Umbilical cord (tissue), 2 donors: ENCODE results near the genes LRRC10 and GLIPR1L2.

DNA sequence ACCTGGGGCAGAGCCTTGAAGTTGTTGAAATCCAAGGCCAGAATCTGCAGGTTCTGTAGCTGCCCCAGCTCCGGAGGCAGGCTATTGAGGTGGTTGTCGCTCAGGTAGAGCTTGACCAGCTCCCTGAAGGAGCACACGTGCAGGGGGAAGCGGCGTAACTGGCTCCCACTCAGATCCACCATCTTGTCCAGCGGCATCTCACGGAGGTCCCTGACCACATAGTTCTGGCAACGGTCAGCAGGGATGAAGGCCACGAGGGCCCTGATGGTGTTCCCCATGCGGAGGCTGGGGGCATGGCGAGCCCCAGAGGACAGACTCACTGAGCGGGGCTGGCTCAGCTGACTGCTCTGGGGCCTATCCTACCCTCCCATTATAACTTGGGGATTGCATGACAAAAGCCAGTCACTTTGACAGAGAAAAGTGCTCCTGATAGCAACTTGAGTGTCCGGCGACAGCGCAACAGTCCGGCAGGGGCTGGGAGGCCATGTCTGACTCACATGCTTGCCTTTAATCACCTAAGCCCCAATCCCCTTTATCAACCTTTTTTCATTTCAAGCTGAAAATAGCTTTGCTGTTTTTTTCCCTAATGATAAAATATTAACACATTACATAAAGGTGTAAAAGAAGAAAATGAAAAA lies at the start of gene LRRC10:
TSS of gene LRRC10 (minus strand) at position 347 of the 638 bp plus-strand sequence.
- RAMPAGE, long total RNA = no peak

GRCh38 chr12:69685747-69686346 lies 13.3 kb downstream of the BEST3 start:
- RAMPAGE, long total RNA = no peak

DNA sequence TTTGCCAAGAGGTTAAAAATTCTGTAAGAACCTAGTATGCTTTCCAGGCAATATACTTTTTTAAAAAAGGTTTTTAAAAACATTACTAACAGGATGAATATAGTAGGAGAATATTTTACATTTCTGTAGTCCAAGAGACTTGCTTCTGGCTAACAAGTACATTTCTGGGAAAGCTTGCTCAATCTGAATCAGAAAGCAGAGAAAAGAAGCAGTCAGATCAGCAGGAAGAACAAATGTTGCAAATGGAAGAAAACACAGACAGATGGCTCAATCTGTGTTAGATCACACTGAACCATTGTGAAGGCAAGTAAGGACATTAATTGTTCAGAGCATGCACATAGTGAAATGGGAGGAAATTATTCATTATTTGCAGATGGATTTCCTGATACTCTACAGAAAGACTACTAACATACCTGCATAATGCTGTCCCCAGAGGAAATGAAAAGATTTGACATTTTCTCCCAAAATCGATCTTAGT lies 65.2 kb upstream of the CNOT2 start:
- RAMPAGE, long total RNA = no peak

DNA sequence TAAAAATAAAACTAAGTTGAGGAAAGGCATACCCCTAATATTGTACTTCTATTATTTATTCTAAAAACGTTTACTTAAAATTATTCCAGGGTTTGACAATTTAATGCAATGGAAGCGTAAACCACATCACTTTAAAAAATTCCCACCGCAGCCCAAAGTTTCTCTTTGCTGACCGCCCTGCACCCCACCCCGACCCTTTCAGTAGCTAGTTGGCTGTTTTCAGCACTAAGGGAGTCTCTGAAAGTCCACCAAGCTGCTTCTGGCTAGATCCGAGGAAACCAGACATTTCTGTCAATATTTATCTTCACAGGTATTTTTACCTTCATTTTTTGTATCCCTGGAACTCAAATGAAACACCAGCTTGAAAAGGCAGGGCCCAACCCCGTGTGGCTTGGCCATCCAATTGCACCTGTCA lies 28.6 kb downstream of the PTPRB start:
- RAMPAGE, long total RNA = no peak

GRCh38 chr12:70722853-70723520 lies 85.8 kb upstream of the PTPRB start:
- RAMPAGE, long total RNA = no peak

GRCh38 chr12:71376617-71377393 lies 62.8 kb upstream of the LGR5 start:
- RAMPAGE, long total RNA = no peak

DNA sequence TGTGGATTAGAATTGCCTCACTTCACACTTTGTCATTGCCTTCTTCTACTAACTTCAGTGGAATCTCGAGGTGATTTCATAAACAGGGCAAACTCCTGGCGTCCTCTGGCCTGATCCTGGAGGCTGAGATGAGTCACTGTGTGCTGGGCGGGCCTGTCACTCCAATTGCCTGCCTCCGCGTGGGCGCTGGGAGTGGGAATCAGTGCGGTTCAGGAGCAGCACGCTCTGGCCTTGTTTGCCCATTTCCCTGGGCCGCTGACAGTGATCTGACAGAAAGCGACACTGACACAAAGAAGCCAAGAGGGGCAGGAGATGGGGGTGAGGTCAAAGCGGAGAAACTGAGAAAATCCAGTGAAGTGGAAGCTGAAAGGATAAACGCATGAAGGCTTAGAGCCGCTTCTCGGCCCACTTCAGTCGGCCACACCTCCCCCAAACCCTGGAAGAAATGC lies 29.7 kb downstream of the LGR5 start:
- RAMPAGE, long total RNA = no peak

GRCh38 chr12:71626743-71627175 lies 36.9 kb downstream of the ZFC3H1 start:
- RAMPAGE, long total RNA = no peak

GRCh38 chr12:71639439-71639923 lies 24.2 kb downstream of the ZFC3H1 start:
- RAMPAGE, long total RNA = no peak

DNA sequence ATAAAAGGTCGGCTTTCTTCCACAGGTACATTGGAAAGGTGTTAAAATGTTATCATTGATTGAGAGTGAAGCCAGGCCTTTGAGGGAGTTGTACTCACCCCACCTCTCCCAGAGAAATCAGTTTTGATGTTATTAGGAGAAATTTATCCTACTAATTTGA lies 1.2 kb downstream of the RAB21 start:
- RAMPAGE, long total RNA = no peak

GRCh38 chr12:71895542-71896874 lies 42.6 kb upstream of the TPH2 start:
- RAMPAGE, long total RNA = no peak

DNA sequence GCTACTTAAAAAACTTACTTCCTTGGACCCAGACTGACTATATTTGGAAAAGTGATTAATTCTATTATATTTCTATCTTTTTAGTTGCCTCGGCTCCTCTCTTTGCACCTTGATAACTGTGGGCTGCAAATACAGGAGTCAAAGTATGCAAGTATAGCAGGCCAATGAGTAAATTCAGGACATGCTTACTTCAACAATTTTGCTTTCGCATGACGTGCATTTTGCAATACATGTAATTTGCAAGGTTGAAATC lies 1069.3 kb downstream of the TRHDE start:
- RAMPAGE, long total RNA = no peak

DNA sequence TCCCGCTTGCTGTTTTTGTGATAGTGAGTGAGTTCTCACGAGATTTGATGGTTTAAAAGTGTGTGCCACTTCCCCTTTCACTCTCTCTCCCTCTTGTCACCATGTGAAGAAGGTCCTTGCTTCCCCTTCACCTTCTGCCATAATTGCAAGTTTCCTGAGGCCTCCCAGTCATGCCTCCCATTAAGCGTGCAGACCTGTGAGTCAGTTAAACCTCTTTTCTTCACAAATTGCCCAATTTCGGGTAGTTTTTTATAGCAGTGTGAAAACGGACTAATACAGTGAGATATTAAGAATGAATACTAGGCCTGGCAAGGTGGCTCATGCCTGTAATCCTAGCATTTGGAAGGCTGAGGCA lies 2.0 kb upstream of the ATXN7L3B start:
- RAMPAGE, long total RNA = no peak

DNA sequence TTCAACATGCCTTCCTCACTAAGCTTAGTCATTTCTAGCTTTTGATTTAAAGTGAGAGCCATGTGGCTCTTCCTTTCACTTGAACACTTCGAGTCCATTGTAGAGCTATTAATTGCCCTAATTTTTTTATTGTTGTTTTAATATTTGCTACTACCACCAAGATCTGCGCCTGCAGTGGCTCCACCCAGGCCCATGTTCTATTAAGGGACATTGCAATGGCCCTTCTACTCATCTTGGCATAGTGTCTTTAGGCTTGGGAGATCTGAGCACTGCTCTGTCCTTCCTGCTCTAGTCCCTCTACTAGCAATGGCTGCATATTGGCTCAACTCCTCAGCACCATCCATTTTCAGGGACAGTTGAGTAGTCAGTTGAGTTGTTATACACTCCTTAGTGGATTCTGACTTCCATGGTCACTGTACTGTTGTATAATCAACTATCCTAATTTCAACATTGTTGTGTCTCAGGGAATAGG lies 256.2 kb downstream of the KCNC2 start:
- RAMPAGE, long total RNA = no peak

- RAMPAGE, long total RNA = start-site peak on the minus strand at chr12:75390900-75390962, 9 and 10 reads in 2 replicates
Measured at GRCh38 chr12:75390645-75391707, at the start of gene GLIPR1L2. Gene GLIPR1L2, plus strand, starts transcription at chr12:75391089.

- RAMPAGE, long total RNA = no peak
Measured at GRCh38 chr12:75478281-75478493, 2.4 kb upstream of the GLIPR1 start.

- RAMPAGE, long total RNA = no peak
Measured at GRCh38 chr12:75720659-75721280, 209.4 kb upstream of the KRR1 start.

- RAMPAGE, long total RNA = no peak
Measured at GRCh38 chr12:75974505-75974911, 110.0 kb downstream of the NAP1L1 start.

DNA sequence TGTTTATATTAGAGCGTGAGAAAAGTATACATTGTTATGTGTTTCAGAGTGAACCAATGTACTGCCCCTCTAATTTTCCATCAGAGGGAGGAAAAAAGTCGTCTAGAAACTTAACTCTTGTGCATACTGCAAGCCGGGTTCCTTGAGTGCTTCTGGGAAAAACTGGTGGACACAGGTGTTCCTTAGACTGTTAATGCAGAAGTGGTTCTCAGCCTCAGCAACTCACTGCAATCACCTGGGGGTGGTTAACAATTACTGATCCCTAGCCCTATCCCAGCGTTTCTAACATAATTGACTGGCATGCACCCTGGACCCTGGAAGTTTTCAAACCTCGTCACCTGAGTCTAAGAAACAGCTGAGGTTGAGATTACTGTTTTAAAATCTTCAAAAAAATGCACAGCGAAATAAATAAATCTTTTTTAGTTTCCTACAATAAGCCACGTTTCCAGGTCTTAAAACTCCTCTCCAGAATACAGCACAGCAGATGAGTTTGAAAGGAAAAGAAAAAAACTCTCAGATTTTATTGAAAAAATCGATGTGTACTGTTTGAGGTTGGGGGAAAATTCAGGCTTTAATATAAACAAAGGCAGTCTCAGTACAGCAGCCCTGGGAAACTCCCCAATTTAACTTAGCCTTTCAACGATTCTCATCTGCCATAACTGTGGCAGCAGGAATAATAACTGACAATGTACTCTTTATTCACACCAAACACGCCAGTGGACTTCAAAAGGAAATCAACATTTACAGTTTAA lies 98.4 kb downstream of the NAP1L1 start:
- RAMPAGE, long total RNA = no peak

- RAMPAGE, long total RNA = no peak
Measured at GRCh38 chr12:76032050-76033180, 52.1 kb downstream of the NAP1L1 start.